Fibroblast of villous mesenchyme (primary cell): ENCODE results near the gene CFAP91.

- CAGE, long polyA plus RNA, result no peak
Measured at GRCh38 chr3:114474869-114475386, 181.1 kb downstream of the TIGIT start.

DNA sequence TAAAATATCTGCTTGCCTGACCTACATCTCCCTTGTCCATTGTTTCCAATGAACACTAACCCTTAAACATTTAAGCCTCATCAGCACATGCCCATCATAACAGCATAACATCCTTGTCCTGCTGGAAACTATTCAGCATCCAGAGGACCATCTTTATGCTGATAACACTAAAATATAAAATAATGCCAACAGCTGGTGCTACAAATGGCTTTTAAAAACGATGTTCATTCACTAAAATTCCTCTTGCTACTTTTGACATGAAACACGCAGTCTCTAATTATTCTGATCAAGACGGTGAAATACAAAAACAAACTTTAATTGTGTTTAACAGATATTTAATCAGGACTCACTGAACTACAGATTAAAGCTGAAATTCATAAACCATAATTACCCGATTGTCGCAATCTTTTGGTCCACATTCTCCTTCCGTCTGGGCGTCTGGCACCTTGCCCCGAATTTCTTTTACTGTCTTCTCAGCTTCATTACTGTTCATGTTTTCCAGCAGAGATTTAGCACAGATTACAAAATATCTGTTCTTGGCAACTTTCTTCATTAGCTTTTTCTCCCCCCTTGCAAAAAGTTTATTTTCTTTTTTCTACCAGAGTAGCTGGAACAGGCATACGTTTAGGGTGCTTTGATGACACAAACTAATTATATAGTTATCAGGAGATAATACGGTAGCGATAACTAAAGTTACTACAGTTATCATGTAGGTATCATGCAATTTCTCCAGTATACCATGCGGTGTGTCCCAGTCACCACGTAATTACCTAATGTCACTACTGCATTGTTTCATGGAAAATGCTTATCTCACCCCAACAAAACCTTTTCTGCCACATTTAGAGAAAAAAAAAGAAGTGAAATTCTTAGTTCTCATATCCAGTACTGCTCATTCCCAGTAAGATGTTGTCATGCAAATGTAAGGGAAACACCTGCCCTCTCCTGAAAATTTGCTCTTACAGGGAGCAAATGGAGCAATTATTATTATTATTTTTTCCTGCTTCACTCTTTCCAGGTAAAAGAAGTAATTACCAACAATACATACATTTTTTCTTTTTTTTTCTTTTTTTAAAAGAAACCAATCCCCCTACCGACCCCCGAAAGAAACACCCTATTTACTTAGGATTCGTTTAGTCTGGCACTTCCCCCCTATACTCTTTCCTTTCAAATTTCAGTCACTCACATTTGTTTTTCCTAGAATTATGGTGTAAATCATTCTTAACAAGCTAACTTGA lies 271.5 kb downstream of the TIGIT start:
- CAGE, long polyA plus RNA, result no peak

- CAGE, long polyA plus RNA, result no peak
Measured at GRCh38 chr3:114616909-114618027, 323.4 kb downstream of the TIGIT start.

DNA sequence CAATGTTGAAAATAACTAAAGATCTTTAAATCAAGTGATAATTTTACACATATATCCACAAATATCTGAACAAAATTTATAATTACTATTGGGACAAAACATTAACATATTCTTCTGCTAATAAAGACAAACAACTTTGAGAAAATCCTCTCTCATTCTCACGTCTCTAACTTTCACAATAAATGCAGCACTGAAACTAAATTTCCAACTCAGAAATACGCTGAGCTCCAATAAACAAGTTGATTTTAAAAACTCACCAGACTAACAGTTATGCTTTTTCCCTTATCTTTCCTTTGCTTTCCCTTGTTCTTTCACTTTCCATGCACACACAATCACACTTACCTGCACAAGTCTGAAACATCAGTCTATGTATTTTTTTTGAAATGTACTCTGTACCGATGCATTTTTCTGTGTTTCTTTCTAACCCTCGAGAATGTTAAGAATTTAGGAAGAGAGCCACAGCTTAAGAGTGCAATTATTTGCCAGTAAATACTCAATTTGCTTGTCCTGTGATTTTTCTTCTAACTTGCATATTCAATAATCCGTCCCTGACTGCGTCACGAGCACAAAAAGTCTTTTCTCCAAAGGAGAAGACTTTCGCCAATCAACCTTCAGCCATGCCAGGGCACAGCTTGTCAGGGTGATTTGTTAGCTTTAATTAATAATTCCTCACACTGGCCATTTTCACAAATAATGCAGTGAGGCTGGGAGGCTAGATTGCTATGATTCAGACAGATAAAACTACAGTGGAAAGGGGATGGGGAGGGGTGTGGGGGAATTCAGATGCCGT lies 388.3 kb downstream of the ZBTB20 start:
- CAGE, long polyA plus RNA, result no peak

GRCh38 chr3:115147750-115148528 lies 851 bp upstream of the ZBTB20 start:
- CAGE, long polyA plus RNA, result no peak

GRCh38 chr3:115706658-115706941 lies 83.3 kb downstream of the GAP43 start:
- CAGE, long polyA plus RNA, result no peak

DNA sequence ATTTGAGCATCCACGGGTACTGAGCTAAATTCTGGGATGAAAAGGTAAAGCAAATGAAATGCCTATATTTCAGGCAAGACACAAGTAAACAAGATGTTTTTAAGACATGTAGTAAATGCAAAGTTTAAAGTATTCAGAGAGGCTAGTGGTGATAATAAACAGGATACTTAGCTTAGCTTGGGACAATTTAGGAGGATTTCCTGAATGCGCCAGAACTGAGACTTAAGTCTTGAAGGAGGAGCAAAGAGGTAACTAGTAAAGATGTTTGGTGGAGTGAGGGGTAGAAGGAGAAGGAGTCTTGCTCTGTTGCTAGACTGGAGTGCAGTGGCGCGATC lies 11.0 kb downstream of the LSAMP start:
- CAGE, long polyA plus RNA, result no peak

GRCh38 chr3:117276703-117277122 lies 831.4 kb upstream of the LSAMP start:
- CAGE, long polyA plus RNA, result no peak

DNA sequence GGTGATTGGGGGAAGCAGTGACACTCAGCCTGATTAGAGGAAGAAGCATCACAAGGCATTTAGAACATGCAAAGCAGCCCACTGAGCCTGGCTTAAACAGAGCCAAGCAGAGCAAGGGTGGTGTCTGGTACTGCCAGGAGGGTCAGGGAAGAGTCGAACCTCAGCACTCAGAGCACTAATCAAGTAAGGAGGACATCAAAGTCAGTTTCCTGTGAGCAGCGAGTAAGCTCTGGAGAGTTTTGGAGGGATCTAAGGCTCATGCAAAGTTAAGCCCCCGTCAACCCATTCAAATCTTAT lies 982.2 kb upstream of the LSAMP start:
- CAGE, long polyA plus RNA, result no peak

DNA sequence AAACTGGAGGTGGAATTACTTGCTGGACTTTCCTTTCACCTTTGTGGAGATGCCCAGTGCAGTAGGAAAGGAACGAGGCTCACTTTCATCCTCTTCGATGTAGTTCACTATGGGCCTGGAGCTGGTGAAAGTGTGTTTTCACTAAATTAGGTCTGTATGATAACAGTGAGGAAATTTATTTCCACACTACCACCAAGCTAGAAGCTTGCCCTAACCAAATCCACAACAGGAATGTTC lies 1036.3 kb upstream of the LSAMP start:
- CAGE, long polyA plus RNA, result no peak

DNA sequence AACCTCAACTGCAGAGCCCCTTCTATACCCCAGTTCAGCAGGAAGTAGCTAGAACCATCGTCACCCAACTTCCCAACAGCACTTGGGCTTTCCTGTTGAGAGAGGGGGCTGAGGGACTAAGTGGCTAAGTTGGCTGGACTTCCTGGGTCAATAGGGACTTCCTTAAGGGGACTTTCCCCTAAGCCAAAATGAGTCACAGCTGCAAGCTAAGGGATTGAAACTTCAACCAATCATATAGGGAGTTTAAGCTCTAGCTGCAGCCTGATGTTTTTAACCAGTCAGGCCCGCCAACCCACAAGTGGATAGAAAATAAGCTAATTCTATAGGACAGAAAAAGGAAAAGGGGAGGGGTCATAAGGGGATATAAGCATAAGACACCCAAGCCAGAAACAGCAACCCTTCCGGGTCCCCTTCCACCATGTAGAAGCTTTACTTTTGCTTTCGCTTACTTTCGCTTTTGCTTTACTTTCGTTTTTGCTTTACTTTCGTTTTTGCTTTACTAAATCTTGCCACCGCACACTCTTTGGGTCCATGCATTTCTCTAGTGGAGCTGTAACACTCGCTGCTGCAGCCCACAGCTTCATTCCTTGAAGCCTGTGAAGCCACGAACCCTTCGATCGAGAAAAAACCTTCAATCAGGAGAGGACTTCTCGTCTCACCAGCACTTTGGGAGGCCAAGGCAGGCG lies 182.9 kb downstream of the IGSF11 start:
- CAGE, long polyA plus RNA, result no peak

DNA sequence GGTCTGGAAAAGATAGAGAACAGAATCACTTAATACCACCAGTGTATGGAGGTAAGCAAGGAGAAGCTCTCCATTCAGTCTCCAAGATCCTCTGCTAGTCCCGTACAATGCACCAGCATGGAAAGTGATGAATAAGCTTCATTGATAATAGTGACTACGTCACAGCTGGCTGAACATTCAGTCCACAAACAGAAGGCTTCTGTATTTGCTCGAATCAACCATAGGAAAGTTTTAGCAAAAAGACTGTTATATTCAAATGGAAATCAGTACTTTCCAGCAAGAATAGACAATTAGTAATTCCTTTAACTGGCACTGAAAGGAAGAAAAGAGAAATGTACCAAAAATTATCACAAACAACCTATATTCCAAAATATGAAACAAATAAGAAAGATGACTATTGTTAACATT lies 42.8 kb downstream of the IGSF11 start:
- CAGE, long polyA plus RNA, result no peak

DNA sequence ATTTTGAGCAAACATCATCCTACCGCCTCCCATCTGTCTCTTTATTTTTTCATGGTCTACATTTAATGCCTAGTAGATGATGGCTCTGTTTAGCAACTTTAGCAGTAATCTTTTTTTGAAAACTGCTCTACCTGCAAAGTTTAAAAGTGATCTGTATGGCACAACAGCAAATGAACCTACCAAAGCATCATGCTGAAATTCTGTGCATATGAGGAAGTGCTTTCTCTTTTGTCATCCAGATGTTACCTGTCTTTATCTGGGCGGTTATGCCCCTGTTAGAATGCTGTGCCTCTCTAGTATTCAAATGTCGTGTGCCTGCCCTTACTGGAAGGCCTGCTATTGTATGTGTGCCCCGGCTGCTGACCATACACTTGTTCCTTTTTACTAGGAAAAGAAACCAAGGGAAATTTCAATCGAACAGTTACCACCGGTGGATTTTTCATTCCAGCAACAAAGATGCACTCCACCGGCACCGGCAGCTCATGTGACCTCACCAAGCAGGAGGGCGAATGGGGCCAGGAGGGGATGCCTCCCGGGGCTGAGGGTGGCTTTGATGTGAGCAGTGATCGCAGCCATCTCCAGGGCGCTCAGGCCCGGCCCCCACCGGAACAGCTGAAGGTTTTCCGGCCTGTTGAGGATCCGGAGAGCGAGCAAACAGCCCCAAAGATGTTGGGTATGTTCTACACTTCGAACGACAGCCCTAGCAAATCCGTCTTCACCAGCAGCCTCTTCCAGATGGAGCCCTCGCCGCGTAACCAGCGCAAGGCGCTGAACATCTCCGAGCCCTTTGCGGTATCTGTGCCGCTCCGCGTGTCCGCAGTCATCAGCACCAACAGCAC lies 61.8 kb downstream of the TMEM39A start:
- CAGE, long polyA plus RNA, result no peak

- CAGE, long polyA plus RNA, result no peak
Measured at GRCh38 chr3:119439791-119440470, 23.5 kb downstream of the TMEM39A start.

GRCh38 chr3:119595608-119596357 lies 1.9 kb upstream of the PLA1A start:
- CAGE, long polyA plus RNA, result no peak

DNA sequence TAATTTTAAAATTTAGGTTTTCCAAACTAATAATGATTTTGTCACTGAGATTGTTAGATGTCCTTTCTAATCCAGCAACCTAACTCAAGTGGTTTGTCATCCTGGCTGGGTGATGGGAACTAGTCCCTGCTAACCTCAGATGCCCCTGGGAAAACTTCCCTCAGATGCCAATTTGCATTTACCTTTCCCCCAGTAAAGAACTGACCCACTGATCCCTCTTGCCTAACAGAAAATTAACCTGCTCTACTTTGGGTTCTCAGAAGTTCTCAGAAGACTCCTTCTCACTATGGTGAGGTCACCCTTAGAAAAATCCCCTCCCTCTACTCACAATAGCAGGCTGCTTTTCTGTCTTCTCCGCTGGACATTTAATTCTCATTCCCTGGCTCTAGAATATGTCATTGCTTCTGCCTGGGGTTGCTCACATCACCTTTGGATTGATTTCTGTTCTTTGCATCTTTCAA lies 683 bp downstream of the PLA1A start:
- CAGE, long polyA plus RNA, result no peak

DNA sequence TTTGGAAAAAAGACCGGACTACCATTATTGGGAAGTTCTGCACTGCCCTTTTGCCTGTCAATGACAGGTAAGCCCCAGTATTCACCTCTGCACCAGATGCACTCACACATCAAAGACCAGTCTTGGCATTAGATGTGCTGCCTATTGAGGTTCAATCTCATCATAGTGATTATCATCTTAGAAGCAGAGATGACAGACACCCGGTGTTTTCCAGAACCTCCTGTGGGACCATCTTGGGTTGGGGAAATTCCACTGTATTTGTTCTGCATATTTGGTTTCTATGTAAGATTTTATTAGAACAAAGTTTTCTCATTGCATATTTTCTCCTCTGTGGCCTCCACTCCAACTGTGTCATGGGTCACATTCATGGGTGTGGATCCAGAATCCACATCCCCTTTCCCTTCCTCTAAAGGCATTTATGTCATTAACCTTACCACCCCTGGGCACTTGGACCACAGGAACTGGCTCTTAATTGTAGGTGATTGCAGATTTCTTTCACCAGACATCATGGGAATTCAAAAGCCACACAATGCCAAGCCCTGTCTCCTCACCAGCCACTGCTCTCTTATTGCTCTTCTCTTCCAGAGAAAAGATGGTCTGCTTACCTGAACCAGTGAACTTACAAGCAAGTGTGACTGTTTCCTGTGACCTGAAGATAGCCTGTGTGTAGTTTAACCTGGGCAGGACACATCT lies 31.3 kb downstream of the PLA1A start:
- CAGE, long polyA plus RNA, result no peak

GRCh38 chr3:119702485-119703584 lies at the start of gene CFAP91:
CFAP91 (plus strand) TSS chr3:119703022.
- CAGE, long polyA plus RNA, result no peak

GRCh38 chr3:119769449-119769735 lies 12.5 kb upstream of the NR1I2 start:
- CAGE, long polyA plus RNA, result no peak

- CAGE, long polyA plus RNA, result no peak
Measured at GRCh38 chr3:120176935-120177619, 82.8 kb upstream of the GSK3B start.